Osteocyte (in vitro differentiated cells): ENCODE results near the gene DNM3.

DNA sequence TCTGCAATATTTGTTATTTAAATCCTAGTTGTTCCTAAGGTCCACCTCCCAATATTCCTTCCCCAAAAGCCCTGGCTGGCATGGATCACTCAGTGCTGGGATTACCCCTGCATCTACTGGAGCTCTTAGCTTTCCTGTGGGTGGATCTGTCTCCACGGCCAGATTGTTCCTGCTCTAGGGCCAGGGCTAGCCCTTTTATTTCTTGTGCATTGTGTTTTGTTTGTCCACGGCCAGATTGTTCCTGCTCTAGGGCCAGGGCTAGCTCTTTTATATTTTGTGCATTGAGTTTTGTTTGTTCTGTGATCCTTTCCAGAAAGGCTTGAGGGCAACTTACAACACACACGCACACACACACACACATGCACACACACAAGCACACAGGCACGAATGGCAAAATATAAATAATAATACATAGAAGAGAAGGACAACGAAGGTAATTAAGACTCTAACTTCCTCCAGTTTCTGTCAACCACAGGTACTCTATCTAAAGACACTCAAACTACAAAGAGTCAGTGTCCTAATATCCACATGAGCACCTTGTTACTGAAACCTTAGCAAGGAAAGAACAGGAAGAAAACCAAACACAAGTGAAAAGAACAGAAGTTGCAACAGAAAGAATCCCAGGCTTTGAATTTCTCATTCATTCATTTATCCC is 33.0 kb upstream of the ATP1B1 start:
- PRO-cap, result no peak

DNA sequence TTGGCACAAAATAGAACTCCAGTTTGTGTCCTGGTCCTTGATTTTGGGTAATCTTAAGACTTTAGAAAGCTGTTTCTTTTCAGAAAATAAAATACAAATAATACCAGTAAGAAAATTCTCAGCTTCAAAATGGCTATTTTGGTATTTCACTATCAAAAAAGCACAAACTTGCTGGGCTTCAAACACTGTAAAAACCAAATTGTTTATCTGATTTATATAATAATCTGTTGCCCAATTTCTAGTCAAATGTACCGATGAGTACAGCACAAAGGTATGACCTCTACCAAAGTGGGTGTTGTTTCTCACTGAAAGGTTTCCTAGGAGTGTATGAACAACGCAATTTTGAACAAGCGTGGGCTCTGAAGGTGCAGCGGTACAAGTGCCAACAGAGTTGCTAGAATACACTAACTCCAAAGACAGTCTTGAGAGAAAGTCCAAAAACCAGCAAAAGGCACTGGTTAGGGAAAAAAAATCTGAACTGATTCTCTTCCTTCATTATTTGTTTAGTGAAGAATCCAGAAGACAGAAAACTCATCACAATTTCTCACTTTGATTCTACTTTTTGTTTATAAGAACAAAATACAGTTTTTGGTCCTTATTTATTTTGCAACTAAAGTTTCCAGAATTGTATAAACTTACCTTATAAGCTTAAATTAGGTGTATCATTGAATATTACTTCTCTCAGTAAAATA is 130.4 kb downstream of the ATP1B1 start:
- PRO-cap, result no peak

DNA sequence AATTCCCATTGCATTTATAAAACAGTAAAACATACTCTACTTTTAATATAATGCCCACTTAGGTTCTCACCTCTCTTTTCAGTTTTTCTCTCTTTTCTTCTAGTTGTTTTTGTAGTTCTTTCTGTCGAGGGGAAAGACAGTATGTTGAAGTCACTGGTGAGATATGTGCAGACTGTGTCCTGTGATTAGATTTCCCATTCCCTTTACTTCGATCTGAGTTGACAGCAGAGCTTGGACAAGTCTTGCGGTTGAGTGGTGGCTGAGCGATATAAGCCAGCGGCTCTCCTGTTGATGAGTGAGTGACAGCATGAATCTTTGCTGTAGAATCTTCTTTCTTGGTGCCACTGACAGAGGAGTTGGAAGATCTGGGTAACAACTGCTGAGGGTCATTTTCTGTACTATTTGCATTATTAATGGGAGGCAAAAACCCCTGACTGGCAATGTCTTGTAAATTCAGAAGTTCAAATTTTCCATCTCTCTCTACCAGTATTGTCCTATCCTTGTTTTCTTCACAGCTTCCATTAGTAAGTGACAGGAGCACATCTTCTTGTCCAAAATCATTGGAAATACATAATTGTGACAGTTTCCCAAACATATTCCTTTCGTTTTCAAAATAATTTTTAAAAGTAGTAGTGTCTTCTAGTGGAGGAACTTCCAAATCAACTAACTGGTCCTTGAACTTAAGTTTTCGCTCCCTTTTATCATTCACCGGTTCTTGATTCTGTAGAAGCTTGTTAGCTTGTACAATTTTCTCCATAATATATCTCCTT is 5.8 kb downstream of the CCDC181 start:
- PRO-cap, result no peak

DNA sequence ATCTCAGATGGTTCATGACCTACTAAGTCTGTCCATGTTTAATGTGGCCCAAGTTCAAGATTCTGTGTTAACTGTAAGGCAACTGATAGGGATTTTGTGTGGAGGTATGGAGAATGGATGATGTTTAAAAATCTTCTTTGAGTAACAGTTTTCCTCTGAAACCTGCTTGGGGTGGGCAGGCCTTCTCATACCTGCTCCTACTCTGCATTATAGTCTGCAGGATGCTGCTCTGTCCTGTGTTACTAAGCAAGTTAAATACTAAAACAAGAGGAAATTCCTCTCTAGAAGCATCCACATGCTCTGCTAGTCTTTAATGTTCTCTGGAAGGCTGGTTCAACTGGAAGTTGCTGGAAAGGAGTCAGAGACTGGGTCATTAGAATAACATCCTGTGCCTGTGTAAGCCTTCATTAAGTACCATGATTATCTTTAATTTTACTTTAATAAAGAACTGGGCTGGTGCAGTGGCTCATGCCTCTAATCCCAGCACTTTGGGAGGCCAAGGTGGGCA is 5.9 kb downstream of the SELP start:
- PRO-cap, result no peak

DNA sequence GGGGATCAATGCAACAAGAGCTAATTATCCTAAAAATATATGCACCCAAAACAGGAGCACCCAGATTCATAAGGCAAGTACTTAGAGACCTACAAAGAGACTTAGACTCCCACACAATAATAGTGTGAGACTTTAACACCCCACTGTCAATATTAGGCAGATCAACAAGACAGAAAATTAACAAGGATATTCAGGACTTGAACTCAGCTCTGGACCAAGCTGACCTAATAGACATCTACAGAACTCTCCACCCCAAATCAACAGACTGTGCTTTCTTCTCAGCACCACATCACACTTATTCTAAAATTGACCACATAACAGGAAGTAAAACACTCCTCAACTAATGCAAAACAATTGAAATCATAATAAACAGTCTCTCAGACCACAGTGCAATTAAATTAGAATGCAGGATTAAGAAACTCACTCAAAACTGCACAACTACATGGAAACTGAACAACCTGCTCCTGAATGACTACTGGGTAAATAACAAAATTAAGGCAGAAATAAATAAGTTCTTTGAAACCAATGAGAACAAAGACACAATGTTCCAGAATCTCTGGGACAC is 28.8 kb upstream of the SELP start:
- PRO-cap, result no peak

DNA sequence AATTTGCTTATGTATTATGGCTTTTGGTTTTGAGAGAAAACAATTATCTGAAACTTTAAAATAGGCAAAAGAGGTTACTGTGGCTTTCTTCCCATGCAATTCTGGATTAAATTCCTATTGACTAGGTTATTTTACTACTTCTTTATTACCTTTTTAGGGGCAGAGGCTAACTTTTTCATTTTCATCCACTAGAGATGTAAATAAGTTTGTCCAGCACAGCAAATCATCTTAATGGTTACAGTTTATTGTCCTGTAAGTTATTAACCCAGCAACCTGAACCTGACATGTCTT is 6.8 kb upstream of the SCYL3 start:
- PRO-cap, result no peak

DNA sequence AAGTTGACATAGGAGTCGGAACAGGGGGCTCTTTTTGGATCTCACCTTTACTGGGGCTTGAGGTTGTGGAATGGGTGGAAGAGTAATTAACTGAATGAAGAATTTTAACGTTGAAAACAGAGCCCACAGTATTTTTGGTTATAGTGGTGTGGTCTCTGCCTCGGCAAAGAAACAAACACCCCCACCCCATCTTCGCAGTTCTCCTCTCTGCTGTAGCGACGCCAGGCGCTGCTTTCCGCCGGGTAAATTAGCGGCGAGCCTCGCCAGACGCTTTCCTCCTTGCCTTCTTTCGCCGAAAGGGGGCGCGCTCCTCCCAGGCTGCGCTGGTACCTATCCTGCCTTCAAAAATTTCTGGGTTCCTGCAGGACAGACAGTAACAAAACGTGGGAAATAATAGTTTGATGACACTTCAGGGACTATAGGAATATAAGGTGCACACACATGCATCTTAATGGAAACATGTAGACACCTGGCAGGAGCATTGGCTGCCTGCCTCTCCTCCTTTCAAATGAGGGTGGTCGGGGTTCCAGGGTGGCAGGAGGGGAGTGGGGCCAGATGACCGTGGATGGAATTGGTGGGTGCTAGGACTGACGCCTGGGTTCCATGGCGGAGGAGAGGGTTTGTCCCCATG is 7.4 kb downstream of the PRRX1 start:
- PRO-cap, result no peak

DNA sequence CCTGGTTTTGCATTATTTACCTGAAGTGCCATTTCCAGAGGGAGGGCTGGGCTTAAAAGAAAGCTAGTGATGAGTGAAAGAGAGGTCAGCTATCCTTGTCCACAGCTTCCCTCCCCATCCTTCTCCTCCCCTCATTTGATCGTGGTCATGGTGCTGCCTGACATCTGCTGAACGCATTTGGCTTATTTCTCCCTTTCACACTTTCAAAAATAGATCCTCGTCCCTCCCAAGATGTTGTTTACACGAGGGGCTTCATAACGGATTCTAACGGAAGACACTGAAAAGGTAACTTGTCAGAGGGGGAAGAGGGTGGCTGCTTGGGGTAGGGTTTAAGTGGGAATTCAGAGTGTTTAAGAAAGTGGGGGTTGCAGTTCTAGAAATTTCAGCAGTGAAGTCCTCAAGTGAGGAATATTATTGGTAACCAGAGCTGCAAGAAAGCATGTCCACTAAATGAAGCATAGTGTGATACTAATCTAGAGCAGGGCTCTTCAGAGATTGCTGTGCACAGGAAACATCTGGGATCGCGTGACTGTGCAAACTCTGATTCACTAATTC is 66.2 kb downstream of the PRRX1 start:
- PRO-cap, result no peak

GRCh38 chr1:171126538-171126911 is 35.8 kb downstream of the FMO3 start:
- PRO-cap, result no peak

DNA sequence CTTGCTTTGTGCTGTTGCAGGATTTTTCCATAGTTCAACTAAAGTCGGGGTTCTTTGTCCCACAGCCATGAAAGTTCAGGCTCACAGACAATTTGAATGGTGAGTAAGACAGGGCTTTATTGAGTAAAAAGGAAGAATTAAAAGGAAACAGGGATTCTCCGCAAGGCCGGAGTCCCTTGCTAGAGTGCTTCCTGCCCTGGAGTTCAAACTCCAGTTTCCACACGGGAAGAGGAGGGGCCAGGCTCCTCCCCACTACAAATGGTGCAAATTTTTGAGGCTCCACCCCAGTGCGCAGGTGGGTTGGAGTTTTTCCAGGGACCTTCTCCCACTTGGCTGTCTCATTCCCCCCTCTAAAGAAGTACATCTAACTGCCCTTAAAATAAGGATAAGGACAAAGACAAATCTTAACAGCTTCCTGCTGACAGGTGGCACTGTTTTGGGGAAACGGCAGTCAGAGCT is 28.8 kb downstream of the FMO2 start:
- PRO-cap, result no peak

DNA sequence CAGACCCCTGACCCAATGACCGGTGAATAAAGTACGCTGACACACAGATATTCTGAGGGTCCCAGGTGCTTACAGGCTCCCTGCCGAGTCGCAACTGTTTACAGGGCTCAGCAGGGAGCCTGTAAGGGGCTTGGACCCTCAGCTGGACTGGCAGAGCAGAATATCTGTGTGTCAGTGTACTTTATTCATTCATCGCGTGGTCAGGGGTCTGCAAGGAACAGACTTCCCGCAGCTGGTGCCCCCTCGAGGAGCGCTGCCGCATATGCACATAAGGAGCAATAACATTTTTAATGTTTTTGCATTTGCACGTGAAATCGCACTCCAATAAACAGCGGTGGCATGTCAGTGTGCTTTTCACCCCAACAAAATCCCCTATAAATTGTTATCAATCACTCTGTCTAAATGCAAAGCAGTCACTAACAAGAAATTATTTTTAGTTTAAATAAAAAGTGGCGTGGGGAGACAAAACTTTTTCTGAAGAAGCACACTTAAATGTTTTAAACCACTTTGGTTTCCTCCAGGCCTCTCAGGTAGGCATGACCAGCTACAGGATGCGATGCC is 3.4 kb downstream of the FMO1 start:
- PRO-cap, result no peak

- PRO-cap, result no peak
Measured at GRCh38 chr1:171321581-171322206, 7.7 kb downstream of the FMO4 start.

- PRO-cap, result no peak
Measured at GRCh38 chr1:171511885-171512416, 26.6 kb downstream of the PRRC2C start.

GRCh38 chr1:171540067-171540923 is 55.0 kb downstream of the PRRC2C start:
- PRO-cap, result no peak

- PRO-cap, result bidirectional peak, plus-strand start at chr1:171841127, minus-strand start at chr1:171841085; bidirectional peak, plus-strand start at chr1:171841498, minus-strand start at chr1:171841401
Measured at GRCh38 chr1:171841000-171841994, at the start of gene DNM3. Gene DNM3, plus strand, starts transcription at chr1:171841498.

DNA sequence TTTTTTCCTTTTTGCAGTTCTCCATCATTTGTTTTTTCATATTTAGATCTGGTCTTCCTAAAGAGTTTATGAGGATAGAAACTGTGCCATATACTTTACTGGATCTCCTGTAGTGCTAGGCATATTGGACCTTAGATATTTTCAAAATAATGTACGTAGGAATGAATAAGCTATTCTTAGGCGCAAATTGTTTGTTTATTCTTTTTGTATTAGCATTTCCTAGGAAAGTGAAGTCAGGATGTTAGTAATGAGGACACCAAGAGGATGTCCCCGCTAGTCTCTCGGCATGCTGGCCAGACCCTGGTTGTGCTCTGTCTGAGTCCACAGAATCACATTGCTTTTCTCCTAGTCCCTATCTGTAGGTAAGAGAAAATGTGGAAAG is 31.0 kb downstream of the DNM3 start:
- PRO-cap, result no peak

GRCh38 chr1:172136890-172137418 is 283.5 kb upstream of the C1orf105 start:
- PRO-cap, result no peak

- PRO-cap, result unidirectional peak, minus-strand start at chr1:172138838
Measured at GRCh38 chr1:172138713-172138966, 281.8 kb upstream of the C1orf105 start.

- PRO-cap, result bidirectional peak, plus-strand start at chr1:172143643, minus-strand start at chr1:172143457
Measured at GRCh38 chr1:172143227-172143910, 277.1 kb upstream of the C1orf105 start.

- PRO-cap, result bidirectional peak, plus-strand start at chr1:172144600, minus-strand start at chr1:172144430; bidirectional peak, plus-strand start at chr1:172144923, minus-strand start at chr1:172144794; bidirectional peak, plus-strand start at chr1:172145064, minus-strand start at chr1:172144961
Measured at GRCh38 chr1:172144062-172145293, 276.0 kb upstream of the C1orf105 start.